LUHMES (cell line): ENCODE measurements around a stretch of chrX.

GRCh38 chrX:31128795-31129264, 57.0 kb upstream of the FTHL17 start:
- PRO-cap: no peak

- PRO-cap: no peak
Measured at GRCh38 chrX:31228637-31229449, 157.0 kb upstream of the FTHL17 start.

DNA sequence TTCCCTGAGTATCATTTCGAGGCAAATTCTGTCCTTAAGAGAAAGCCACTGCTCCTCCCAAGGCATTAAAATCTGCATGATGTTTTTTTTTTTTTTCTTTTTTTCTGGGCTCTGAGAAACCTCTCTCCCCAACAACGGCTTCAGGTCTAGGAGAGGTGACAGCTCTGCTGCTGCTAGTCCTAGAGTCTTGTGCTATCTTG, 528.8 kb upstream of the FTHL17 start:
- PRO-cap: no peak

GRCh38 chrX:32380447-32380784, 830.9 kb downstream of the DMD start:
- PRO-cap: no peak

DNA sequence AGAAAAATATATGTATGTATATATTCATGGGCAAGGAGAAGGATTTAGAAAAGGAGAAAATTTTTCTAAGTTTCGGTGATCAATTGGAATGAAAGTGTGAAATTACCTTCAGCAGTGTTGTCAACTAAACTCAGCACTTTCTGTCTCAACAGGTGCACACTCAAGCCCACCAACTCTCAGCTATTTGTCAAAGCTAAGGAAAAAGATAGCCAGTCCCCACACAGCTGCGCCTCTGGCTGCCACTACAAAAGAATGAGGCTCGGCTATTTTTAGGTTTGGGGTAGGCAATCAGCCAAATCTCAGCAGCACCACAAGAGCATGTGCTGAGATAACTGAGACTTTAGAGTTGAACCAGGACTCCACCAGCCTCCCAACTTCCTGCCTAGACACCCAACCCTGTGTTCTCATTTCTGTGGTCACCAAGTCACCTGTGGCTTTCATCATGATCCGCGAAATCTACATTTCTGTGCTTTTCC, 28.1 kb downstream of the DMD start:
- PRO-cap: no peak

DNA sequence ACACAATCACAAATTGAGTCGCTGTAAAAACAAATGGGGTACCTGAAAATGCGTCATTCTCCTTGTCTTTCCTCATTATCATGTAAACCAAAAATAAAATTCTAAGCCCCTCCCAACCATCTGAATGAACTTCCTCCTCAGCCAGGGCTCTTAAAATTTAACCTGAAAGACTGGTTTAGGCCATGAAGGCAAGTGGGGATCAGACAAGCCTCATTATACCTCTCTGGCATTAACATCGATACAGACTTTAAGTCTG, 358.3 kb upstream of the MAGEB16 start:
- PRO-cap: no peak

DNA sequence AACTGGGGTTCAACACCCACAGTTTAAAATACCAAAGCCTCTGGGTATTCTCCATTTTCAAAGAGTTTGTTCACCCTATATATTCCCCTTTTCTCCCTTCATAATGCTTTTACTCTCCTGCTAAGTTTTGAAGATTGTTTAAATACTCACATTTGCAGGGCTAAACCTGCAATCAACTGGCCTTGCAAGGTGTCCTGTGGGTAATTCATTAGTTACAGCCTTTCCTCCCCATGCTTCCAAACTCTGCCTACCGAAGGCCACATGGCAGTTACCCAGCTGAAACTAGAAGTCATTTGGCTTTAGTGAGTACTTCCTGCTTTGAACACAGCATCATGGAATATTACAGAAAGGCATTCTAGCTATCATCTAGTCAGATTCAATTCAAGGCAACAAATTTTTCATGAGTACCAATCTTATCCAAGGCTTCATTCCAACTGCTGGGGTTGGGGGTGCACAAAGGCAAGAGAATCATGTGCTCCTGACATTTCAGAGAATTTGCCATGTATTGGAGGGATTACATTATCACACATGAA, 55.7 kb downstream of the SRPX start:
- PRO-cap: no peak

DNA sequence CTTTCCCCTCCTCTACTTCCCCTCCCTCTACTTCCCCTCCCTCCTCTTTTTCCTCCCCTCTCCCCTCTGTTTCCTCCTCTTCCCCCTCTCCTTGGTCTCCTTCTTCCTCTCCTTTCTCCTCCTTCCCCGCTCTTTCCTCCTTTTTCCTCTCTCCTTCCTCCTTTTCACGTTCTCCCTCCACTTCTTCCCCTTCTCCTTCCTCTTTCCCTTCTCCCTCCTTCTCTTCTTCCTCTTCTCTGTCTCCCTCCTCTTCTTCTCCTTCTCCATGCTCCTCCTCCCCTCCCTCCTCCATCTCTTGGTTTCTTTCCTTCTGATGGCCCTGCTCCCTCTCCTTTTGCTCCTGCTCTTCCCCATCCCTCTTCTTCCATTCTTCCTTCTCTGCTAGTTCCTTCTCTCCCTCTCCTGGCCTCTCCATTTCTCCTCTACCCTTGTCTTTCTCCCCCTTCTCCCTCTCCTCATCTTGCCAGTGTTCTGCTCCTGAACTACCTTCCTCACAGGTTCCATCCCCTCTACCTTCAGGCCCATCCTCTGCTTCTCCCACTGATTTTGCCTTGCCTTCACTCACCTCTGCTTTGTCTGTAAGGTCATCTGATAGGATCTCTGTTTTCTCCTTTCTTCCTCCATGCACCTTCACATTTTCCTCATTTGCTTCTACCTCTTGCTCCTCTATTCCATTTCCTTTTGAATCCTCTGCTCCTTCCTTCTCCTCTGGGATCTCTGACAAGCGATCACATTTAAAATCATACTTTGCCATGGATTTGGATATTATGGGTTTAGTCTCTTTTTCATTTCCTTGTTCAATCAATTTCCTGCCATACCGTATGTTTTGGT, 40.6 kb downstream of the RPGR start:
- PRO-cap: no peak

GRCh38 chrX:38293798-38294711, 33.3 kb downstream of the RPGR start:
- PRO-cap: no peak

- PRO-cap: bidirectional peak, plus-strand start at chrX:38803698, minus-strand start at chrX:38803529; bidirectional peak, plus-strand start at chrX:38804157, minus-strand start at chrX:38803973; bidirectional peak, plus-strand start at chrX:38804653, minus-strand start at chrX:38804373
Measured at GRCh38 chrX:38803497-38804540, 2.6 kb downstream of the MID1IP1 start.

DNA sequence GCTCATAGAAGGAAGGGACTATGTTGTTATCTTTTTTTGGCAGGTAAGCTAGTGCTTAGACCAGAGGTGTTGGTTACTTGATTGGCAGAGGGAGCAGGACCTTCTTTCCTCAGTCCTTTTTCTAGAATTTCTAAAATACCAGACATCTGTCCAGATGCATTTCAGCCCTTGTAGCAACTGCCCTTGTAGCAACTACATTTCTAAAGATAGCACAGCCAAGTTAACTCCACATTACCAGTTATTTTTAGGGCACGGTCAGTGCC, 62.8 kb downstream of the MID1IP1 start:
- PRO-cap: no peak

- PRO-cap: no peak
Measured at GRCh38 chrX:38878491-38878953, 77.3 kb downstream of the MID1IP1 start.

GRCh38 chrX:38987155-38987492, 185.9 kb downstream of the MID1IP1 start:
- PRO-cap: no peak

GRCh38 chrX:39145017-39145477, 343.8 kb downstream of the MID1IP1 start:
- PRO-cap: no peak

DNA sequence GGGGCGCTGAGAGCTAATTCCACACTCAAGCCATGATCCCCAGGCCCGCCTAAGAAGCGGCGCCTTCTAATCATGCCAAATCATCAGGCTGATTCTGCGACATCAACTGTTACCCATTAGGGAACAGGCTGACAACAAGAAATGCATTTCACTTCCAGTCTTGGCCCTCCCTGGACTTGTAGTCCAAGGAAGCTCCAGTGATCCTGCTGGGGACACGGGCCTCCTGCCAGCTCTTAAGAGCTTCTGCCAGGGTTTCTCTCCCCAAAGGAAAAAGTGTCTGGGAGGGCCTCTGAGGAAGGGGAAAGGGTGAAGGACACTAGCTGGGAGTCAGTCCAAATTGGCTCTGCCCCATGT, 617.9 kb downstream of the MID1IP1 start:
- PRO-cap: no peak

DNA sequence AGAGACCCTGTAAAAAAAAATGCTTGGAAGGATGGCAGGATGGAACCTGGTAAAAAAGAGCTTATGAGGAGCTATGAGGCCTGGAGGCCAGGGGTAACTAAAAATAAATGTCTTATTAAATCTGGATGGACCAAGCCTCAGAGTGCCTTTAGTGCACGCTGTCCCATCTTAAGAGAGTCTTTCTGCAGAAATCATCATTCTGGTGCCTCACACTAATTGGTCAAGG, 525.8 kb downstream of the BCOR start:
- PRO-cap: no peak

DNA sequence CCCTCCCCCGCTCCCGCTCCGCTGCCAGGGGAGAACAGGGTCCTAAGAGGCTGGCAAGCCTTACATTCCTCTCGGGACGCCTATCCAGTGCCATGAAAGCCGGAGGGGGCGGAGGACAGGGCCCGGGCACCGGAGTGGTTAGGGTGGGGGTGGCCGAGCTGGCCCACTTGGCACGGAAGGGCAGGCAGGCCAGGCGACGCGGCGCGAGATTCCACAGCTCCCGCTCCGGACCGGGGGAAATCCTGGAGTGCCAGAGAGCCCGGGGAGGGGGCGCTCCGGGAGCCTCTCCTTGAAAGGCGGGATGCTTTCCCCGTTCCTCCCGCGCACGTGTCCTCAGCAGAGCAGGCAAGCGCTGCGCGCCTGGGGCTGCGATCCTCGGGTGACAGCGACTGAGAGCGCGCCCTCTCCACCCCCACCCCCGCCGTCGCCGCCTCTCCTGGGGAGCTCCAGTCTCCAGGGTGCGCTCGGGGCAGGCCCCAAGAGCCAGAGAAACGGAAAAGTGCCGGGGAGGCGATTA, 84.0 kb downstream of the BCOR start:
- PRO-cap: unidirectional peak, plus-strand start at position 335 of the sequence

GRCh38 chrX:40021160-40021627, 76.6 kb downstream of the BCOR start:
- PRO-cap: no peak

DNA sequence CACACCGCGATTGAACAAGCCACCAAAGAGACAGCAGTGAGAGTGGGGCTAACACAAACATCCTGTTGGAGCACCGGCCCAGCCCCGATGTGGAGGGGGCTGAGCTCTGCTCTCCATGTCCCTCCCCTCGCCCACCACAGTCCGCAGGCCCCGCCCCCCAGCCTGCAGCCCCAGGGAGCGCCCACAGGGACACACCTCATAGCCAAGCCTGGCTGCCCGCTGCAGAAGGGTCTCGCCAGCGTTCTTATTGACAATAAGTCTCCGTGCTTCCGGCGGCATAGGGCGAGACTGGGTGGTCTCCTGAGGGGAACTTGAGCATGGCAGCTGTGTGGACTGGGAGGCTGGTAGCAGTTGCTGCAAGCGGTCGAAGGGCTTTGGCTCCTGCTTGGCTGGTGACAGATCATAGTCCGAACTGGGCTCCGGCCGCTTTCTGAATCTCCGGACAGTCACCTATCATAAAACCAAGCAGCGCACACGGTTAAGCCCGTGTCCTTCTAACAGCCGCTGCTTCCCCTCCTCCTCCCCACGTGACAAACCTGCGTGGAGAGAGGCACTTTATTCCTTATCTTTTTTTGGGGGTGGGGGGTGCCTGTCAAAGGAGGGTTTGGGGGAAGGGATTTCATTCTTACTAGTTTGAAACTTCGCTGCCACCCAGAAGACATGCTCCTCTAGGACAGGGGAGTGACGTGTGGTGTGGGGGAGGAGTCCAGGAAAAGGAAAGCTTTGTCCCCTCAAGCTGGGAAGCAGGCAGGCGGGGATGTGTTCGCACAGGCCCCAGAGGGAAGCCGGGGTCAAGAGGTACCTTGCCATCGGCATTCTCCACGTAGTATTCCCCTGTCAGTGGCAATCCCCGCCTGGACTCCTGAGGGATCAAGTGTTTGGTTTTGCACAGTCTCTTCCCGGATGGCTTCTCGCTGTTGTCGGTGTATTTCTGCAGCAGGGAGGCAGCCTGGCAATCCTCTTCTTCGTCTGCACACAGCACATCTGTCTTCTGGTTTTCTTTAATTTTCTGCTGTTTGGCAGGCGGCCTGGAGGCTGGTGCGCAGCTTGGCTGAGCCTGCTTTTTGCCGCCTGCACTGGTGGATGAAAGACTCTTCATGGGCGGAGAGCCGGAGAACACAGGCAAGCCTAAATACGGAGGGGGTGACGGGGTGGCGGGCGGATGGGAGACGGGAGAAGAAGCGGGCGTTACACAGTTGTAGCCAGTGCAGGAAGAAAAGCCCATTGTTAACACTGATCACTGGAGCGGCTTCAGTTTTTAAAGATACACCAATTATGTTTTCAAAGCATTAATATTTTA, 35.4 kb downstream of the BCOR start:
- PRO-cap: no peak

DNA sequence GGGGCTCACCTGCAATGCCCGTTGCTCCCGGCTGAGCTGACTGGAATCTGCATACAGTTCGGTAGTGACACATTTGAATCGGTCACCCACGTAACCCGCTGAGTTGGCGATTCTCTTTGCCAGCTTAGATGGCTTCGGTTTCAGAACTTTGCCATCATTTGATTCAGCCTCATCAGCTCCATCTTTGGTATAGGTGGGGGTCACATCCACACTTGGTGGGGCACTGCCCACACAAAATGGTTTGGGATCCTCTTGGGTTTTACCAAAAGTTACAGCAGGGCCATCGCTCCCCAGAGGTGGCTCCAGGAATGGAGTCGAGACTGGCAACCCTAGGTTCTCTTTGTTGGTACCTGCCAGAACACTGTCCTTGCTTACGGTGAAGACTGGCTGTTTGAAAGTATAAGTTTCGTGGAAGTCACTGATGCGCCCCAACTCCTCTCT, 25.4 kb downstream of the BCOR start:
- PRO-cap: no peak